Pericardium fibroblast (primary cell): ENCODE measurements around a stretch of chr7.

DNA sequence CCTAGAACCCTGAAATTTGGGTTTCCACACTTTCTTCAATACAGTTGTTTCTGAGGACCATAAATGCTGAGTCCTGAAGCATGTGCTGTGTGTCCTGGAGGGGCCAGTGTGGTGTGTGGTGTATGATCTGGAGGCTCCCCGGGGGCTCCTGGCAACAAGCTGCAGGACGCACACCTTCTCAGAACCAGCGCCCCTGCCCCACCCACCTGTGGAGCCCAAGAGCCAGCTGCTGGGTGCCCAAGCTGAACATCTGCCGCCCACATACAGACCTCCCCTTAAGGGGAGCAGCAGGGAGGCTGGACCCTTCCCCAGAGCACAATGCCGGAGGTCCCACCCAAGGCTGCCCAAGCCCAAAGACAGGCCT lies 48.8 kb downstream of the VIPR2 start:
- RAMPAGE, long total RNA, result no peak